Duodenum (tissue), 1 donor: ENCODE measurements around the genes BMP7, RBM38 and STX16.

DNA sequence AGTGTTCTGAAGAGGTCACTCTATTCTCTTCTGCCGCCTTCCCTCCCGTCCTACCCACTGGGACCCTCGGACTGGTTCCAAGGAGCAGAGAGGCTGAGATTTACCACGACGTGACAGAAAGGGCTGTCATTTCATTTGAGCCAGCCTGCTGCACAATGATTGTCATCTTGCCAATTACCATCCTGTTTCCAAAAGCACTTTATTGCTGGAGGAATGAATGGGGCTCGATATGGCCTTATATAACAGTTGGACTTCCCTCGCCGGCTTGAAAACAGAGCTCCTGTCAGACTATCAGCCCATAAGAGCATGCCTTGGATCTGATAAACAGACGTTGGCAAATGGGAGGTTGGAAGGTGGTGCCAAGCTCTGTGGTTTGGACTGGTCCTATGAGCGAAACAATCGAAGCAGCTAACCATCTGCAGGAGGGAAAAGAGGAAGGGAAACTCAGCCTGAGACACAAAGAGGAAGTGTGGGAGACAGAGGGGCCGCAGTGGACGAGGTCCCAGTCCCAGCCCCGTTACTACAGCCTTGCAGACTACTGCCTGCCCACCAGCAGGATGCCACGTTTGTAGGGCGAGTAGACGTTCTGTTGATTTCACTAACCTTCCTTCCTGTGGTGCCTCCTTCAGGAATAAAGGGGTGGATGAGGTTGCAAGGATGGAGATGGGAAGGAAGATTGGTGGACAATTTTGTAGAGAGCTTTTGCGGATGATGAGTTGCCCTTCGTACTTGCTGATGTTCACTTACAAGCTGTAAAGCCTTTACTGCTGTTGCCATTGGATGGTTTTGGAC lies 93.0 kb downstream of the TFAP2C start:
- PRO-cap = no peak

DNA sequence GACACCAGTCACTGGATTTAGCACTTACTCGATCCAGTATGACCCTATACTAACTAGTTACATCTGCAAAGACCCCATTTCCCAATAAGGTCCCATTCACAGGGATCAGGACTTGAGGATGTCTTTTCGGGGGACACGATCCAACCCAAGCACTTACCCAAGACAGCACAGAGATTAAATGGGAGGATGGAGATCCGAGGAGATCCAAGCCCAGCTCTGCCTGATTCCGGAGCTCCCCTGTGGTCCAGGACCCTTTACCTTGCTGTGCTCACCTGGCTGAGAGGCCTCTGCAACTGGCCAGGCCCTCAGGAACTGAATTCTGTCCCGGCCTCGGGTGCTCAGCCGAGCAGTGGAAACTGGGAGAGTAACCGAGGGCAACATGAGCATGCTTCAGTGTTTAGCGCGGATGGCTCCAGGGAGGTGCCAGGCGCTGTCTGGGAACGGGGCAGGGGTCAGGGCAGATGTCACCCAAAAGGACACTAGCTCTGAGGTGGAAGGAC lies 192.4 kb downstream of the BMP7 start:
- PRO-cap = no peak

GRCh38 chr20:57250447-57251334 lies 15.8 kb downstream of the BMP7 start:
- PRO-cap = no peak

DNA sequence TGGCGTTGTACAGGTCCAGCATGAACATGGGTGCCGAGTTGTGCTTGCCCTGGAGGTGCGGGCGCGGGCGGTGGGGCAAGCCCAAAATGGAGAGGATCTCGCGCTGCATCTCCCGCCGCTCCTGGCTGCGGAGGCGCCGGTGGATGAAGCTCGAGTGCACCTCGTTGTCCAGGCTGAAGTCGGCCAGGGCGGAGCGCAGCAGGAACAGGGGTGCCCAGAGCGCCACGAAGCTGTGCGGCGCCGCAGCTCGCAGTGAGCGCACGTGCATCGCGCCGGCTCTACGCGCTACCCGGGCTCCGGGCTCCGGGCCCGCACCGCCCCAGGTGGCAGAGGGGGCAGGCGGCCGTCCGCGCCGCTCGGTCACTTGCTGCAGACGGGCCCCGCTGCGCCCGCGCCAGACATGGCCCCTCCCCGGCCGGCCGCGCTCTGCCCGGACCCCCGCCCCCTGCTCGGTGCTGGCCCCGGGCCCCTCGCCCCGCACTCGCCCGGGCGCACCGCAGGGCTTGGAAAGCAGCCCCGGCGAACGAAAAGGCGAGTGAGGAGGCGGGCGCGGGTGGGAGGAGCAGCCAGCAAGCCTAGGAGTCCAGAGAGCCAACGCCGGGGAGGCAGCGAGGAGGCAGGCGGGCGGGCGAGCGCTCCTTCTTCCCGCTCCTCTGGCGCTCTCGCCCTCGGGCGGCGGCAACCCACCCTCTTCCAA lies 438 bp downstream of the BMP7 start:
- PRO-cap = no peak

DNA sequence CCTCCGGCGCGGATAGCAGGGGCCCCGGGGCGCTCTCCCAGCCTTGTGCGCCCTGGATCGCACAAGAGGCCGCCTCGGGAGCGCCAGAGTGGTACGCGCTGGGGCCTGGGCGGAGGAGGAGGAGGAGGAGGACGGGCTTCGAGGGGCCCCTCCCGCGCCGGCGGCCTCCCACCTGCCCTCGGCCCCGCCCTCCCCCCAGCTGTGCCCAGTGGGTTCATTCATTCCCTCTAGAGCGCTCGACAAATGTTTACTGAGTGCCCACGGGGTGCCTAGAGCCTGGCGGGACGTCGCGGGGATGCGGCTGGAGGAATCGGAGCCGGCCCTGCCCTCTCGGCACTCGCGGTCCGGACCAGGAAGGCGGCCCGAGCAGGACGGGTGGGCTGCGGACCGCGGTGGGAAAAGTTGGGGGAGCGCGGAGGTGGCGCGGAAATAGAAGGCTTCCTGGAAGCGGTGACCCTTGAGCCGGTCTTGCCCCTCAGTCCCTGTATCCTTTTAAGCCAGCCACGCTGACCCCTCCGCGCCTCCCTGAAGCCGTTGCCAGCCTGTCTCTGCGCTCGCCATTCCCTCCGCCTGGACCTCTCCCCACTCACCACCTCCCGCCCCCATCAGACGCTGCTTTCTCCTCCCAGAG lies at the start of gene BMP7:
TSS of gene BMP7 (minus strand) at position 90 of the 631 bp plus-strand sequence.
- PRO-cap = no peak

- PRO-cap = bidirectional peak, plus-strand start at chr20:57391398, minus-strand start at chr20:57391210
Measured at GRCh38 chr20:57391047-57391598, at the start of gene RBM38. Gene RBM38, plus strand, starts transcription at chr20:57391396.

DNA sequence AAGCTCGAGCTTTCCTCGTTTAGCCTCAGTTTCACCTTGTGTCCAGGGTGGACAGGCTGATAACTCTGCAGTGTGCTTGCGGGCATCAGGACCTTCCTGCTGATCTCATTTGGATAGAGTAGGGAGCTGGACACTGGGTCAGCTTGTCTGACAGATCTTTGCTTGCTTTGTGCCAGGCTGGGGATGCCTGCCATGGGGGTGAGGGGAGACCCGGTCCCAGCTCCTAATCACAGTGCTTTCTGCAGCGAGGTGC lies 7.6 kb downstream of the RBM38 start:
- PRO-cap = no peak

- PRO-cap = no peak
Measured at GRCh38 chr20:57403795-57404293, 12.6 kb downstream of the RBM38 start.

DNA sequence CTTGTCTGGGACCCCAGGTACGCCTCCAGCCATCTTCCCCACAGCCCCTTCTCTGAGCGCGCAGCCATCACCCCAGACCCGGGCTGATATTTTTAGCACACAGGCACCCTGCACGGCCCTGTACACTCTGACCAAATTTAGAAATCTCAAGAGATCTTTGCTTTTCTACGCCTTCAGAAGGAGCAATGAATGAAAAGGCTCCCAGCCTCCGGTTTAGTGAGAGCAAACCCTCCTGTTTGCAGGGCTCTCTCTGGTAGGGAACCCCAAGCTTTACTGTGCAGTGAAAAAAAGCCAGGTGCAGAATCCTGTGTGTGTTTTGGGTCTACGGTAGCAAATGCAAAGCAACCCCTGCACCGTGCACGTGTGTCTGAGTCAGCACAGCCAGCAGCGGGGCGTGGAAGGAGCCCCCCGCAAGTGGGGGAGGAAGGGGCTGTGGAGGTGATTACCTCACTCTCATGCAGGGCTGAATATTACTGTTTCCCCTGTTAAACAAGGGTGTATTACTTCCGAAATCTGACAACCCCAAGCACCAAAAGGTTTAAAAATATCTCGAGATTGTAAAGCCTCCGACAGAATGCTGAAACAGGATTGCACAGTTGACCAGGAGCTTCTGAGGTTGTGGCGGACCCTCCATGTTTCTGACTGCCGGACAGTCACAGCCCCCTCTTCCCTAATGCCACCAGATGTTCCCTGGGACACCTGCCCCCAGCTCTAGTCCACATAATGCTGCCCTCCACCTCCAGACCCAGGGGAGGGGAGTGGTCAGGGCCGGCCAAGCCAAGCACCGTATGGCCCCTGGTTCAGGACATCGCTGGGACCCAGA lies 44.1 kb downstream of the CTCFL start:
- PRO-cap = no peak

- PRO-cap = no peak
Measured at GRCh38 chr20:57561288-57562368, 718 bp downstream of the PCK1 start.

- PRO-cap = unidirectional peak, plus-strand start at chr20:57562642; unidirectional peak, plus-strand start at chr20:57562802
Measured at GRCh38 chr20:57562369-57562851, 1.5 kb downstream of the PCK1 start.

DNA sequence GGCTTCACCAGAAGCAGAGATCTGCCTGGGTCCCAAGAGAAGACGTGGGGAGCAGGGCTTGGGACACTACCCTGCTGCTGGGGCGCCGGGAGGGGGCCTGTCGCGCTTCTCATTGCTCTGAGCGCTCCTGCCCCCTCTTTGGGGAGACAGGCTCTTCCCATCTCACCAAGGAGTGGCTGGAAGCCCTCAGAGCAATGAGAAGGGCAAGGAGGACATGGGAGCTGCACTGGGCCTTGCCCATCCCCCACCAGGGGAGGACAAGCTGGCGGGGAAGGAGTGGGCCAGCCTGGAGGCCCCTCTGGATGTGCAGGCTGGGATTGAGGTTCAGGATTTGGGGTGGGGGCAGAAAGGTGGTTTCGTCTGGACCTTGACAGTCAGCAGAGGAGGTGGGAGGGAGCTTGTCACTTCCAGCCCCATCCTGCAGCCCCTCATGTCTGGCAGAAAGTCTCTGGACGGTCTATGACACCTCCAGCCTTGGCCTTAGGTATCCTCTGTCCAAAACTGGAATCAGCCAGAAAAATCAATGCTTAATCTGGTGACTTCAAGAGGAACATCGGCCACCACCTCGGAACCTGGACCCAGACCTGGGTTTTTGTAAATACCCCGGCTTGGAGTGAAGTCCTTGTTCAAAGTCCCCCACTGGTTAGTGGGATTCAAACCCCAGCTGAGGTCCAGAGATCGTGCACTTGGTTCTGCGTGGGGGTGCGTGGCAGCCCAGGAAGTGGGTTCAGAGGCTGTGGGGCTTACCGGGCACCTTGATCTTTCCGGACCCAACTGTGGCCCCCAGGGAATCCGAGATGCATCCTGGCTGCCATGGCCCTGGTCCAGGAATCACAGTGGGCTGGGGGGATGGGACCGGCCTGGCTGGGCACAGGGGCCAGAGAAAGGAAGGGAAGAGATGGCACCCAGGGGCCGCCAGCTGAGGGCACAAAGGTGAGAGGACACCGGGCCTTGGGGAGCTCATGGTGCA lies 28.1 kb downstream of the ZBP1 start:
- PRO-cap = no peak

- PRO-cap = no peak
Measured at GRCh38 chr20:57593574-57594443, 26.4 kb downstream of the ZBP1 start.

DNA sequence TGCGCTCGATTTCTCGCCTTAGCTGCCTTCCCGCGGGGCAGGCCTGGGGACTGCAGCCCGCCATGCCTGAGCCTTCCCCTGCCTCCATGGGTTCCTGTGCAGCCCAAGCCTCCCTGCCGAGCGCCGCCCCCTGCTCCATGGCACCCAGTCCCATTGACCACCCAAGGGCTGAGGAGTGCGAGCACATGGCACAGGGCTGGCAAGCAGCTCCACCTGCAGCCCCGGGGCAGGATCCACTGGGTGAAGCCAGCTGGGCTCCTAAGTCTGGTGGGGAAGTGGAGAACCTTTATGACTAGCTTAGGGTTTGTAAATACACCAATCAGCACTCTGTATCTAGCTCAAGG lies 8.7 kb upstream of the ZBP1 start:
- PRO-cap = no peak

DNA sequence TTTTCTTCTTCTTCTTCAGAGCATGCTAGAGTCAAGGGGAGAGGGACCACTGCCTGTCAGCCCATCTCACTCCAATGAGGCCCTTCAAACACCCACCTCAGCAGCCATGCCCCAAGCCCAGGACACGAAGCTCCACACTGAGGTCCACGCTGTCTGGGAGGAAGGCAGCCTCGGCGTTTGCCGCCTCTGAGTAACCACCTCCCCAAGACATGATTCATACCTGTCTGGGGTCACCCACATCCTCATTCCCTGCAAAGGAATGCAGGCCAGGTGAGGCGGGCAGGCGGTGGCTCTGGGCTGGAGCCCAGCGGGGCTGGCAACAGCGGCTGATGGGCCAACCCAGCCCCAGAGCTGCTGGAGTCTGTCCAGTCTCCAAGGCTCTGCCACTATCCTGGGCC lies 14.9 kb downstream of the PMEPA1 start:
- PRO-cap = no peak

DNA sequence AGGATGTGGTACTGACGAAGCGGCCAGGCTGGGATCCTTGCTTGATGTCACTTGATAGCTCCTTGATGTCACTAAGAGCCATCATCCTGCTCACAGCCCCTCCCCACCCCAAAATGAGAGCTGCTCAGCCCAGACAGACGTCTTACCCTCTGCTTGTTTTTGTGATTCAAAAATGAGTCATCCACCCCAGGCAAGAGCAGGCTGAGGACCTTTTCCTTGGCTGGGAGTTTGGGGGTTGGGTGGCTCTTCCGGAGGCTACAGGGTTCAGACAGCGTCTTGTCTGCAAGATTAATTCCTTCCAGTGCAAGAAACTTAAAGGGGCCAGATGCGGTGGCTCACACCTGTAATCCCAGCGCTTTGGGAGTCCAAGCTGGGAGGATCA lies 62.8 kb upstream of the PMEPA1 start:
- PRO-cap = no peak

GRCh38 chr20:57959535-57959871 lies 191.2 kb upstream of the C20orf85 start:
- PRO-cap = no peak

DNA sequence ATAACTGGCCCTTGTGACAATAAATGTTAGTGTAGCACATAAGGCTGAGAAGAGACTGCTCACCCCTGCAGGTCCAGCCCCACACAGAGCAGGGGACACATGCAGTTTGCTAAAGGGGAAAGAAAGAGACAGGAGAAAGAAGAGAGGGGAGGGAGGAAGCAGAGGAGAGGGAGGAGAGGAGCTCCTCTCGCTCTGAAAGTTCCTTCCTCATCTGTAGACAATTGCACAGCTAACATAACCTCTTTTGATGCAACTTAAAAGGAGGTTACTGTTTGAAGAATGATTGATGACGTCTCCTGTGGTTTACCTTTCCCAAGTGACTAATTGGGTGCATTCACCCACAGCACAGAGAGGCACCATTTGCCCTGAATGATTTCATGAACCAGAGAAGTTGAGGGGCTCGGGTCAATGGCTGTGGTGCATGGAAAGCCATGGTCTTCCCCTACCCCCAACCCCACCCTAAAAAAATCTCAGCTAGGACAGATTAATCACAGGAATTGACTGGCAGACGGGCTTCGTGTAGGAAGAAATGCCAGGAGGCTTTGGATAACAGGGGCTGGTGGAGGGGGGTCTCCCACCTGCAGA lies 136.1 kb upstream of the C20orf85 start:
- PRO-cap = no peak

- PRO-cap = no peak
Measured at GRCh38 chr20:58366067-58366667, 22.9 kb upstream of the VAPB start.

DNA sequence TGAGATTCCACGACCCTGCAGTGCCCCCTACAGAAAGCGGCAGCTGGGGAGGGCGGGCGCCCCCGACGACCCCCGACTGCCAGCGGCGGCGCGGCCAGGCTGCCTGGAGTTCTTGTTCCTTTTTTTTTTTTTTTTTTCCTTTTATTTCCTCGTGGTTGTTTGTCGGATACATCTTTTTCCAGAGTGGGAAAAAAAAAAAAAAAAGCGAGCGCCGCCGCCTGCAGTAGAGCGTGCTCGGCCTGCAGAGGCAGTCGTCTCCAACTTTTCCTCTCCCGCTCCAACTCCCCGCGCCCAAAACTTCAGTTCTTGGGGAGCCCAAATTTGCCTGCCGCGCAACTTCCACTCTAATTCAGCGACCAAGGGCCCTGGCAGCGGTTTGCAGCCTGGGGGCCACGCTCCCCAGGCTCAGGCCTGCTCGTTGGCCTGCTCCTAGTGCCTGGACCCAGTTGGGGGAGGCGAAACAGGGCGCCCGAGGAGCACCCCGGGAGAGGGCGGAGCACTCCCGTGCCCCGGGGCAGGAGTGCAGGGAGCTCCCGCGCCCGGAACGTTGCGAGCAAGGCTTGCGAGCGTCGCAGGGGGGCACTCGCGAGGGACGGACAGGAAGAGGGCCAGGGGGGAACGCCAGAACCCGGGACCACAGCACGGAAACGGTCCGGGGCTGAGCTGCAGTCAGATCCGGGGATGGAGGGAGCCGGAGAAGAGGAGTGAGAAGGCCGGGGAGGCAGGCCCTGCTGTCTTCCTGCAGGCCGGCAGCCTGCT lies at the start of gene STX16:
TSS of gene STX16 (plus strand) at position 672 of the 759 bp plus-strand sequence.
- PRO-cap = bidirectional peak, plus-strand start at position 672 of the sequence, minus-strand start at position 448 of the sequence